HEK293 (cell line): ENCODE data around the genes PRKAB1, CIT and PLA2G1B.

- PRO-cap, result no peak
- RRBS, 2 experiments, result no CpG with 5 or more reads among the region's 13 CpGs
These were observed 24.2 kb upstream of the HSPB8 start for GRCh38 chr12:119154437-119155007.

DNA sequence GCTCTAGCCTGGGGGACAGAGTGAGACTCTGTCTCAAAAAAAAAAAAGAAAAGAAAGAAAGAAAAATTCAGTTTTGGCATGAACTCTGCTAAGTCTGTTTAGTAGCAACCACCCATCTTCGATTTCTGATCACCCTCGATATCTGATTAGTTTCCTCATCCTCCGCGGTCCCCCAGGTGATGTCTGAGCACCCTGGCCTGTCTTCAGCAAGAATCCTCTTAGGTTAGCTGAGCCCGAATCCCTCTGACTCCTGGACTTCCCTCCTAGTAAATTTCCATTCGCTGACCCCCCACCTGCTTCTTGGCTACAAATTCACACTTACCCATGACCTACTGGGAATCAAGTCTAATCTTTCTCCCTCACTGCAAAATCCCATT, 802 bp upstream of the HSPB8 start:
- PRO-cap, result no peak
- RRBS, 2 experiments, result no CpG with 5 or more reads among the region's 6 CpGs

- PRO-cap, result no peak
- RRBS, 2 experiments, result 13 to 81% methylated on average over 3 to 6 of the region's 47 CpGs
These were observed 1.3 kb downstream of the TMEM233 start for GRCh38 chr12:119594740-119595400.

- PRO-cap, result no peak
- RRBS, 2 experiments, result no CpG with 5 or more reads among the region's 5 CpGs
These were observed 7.9 kb upstream of the PRKAB1 start for GRCh38 chr12:119660047-119660473.

GRCh38 chr12:119667451-119668719, at the start of gene PRKAB1:
Gene PRKAB1 (plus strand): TSS chr12:119668133.
- PRO-cap, result bidirectional peak, plus-strand start at chr12:119667965, minus-strand start at chr12:119668107
- RRBS, 2 experiments, result 1 to 2% methylated on average over 20 of the region's 87 CpGs

DNA sequence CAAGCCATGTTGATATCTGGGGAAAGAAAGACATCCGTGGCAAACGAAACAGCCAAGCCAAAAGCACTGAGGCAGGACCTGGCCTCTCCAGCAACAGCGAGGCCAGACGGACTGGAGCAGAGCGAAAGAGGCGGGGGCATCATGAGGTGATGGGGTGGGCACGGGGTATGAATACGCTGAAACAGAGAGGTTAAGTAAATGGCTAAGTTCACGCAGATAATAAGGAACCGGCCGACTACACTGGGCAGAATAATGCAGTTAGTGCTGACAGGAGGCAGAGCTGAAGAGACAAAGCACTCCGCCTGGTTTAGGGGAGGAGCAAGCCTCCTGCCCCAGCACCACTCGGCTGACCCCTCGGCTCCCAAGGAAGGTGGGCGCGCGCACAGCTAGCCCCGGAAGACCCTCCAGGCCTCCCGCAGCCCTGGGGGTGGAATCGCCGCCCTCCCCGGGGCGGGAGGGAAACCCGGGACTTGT, 382 bp downstream of the CIT start:
- PRO-cap, result bidirectional peak, plus-strand start at position 245 of the sequence, minus-strand start at position 117 of the sequence
- RRBS, 2 experiments, result 2 to 3% methylated on average over 6 of the region's 24 CpGs

DNA sequence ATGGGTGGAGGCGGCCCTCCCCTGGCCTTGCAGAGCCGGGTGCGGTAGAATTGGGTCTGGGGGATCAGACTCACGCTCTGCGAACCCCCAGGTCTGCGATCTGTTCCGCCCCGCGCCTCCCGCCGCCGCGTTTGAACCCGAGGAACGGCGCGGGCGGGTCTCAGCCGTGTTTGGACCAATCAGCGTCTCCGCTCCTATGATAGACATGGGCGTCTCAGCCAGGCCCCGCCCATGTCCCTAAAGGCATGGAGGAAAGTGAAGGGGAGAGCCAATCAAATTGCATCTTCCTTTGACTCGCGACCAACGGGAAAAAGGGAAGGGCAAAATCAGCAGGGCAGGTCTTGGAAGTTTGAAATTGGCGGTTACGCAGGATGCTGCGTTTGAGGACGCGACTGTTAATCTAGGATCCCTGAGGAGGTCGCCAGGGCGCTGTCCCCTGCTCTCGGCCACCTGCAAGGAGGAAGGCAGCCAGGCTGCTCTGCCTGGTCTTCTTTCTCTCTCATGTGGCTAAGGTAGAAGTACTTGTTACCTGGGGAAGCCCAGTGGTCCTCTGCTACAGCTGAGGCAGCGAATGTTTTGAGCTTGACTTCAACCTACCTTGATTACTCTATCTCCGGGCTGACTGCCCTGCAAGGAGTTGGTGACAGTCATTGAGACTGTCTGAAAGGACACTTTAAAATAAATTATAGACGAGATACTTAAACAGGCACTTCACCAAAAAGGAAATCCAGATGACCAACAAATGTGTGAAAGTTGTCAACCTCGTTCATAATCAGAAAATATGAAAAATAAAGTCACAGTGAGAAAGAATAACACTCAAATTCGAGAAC, at the start of gene CIT:
Gene CIT, minus strand, starts transcription at position 146 of the 830 bp plus-strand sequence.
- PRO-cap, result bidirectional peak, plus-strand start at position 395 of the sequence, minus-strand start at position 133 of the sequence
- RRBS, 2 experiments, result 1 to 2% methylated on average over 2 of the region's 39 CpGs

DNA sequence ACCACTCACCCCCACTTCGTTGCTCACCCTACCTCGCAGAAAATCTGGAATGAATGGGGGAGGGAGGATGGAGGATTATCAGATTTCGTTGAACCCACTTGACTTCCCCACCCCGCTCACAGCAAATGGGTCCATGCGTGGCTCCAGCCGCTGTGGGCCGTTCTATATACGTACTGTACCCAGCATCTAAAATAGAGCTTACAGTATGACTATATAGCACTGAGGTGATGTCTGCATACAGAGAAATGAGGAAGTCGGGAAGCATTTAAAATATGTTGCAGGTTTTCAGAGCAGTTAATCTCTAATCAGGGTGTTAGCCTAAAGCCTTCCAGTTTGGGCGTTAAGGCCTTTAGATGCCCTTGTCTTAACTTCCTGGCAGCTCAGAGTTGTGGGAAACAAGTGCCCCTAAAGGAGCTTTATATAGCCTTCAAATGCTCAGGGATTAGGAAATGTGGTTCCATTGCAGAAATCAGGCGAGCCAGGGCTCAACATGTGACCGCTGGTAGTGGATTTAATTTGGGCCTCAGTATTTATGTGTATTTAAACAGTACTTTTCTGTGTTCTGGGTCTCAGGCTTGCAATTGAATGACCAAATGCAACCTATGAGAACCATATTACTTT, 1.4 kb downstream of the BICDL1 start:
- PRO-cap, result no peak
- RRBS, 2 experiments, result no CpG with 5 or more reads among the region's 12 CpGs

DNA sequence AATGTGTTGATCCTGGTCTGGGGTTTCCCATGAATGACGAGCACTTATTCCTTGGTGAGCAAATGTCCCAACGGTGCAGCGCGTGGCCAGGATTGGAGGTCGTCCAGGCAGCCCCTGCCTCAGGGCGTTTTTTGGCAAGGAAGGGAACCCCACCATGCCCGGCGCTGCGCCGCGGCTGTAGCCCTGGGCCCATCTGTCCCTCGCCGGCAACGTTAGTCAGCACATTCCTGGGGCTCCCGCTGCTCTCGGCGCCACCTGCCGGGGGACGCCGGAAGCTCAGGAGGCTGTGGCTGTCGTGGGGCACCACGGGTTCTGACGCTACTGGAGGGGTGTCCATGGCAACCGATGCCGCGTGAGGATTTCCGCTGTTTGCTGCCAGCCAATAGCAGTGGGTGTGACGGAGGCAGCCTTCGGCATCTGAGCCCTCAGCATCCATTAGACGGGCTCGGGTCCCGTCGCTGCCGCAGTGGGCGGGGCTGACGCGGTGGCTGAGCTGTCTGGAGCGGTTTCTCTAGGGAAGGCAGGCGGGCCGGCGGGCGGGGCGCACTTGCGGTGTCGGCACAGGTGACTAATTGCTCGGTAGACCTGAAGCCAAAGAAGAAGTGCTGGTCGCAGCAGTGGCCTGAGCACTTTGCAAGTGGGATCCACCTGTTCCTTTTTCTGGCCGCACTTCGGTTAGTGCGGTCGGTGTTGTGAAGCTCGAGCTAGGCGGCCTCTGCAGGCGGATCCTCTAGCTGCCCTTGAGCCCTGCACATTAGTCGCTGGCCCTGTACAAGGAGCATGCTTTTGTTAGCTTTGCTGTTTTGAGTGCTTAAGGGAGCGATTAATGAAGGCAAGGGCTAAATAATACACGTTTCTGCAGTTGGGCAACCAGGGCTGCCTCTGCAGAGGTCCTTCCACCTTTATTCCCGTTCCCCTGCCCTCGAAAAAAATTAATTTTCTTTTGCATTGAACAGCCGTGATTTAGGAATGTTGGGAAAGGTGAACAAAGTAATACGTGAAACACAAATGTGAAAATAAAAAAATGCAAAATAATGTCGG, 29.4 kb downstream of the RAB35 start:
- PRO-cap, result bidirectional peak, plus-strand start at position 514 of the sequence, minus-strand start at position 195 of the sequence
- RRBS, 2 experiments, result 2% methylated on average over 12 of the region's 62 CpGs

GRCh38 chr12:120195930-120196786, 1.6 kb upstream of the GCN1 start:
- PRO-cap, result no peak
- RRBS, 2 experiments, result no CpG with 5 or more reads among the region's 7 CpGs

DNA sequence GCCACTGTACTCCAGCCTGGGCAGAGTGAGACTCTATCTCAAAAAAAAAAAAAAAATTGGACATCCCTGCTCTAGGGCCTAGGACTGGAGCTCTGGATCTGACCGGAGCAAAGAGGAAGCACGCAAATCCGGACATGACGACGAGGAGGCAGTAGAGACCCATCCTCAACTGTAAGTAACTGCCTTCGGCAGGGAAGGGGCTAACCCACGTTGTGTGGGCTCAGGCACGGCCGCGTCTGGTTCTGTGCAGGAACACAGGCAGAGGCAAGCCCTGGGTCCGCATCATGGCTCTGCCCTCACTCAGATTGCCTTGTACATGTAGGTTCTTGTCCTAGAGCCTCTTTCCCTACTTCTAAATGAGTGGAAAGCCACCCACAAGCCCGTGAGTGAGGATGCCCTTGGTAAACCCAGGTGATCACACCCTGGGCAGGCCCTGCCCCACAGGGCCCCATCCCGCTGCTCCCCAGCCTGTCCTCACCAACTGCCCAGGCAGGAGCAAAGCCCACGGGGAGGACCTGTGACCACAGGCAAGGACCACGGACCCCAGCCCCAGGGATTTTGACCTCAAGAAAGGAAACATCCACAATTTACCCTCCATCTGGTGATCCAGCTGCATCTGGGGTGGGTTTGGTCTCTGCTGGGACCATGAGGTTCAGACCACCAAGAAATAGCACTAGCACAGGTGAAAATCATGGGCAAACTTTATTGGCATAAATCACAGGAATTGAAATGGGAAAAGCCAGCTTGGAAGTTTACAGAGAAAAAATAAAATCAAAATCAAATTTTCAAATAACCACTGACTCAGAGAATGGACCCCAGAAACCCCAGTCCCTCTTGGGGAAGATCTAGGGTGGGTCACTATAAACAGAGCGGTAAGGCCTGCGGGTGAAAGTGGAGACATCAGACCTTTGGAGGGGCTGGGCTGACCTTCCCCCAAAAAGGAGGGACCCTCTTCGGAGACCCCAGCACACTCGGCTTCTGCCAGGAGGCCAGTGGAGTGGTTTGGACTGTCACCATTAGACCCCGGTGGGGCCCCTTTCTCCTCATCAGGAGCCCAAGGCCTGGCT, 9.2 kb upstream of the RPLP0 start:
- PRO-cap, result no peak
- RRBS, 2 experiments, result no CpG with 5 or more reads among the region's 20 CpGs

DNA sequence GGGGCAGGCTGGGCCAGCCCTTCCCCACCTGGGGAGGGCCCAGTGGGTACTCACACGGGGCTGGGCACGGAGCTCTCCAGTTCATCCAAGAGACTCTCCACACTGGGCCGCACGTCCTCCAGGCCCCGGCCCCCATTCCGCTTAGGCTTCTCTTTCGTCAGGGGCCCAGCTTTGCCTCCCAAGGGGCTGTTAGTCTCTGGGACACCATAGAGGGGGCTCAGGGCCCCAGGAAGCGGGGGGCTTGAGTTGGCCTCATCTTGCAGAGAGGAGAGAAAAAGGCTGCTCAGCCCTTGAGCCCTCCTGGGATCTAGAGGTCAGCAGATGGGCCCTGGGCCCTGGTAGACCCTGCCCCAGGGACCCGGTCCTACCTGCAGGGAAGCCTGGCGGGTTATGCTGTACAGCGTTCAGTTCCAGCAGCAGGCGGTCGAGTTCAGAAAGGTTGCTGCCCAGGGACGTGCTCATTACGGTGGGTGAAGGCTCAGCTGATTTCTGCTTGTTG, 21.6 kb upstream of the RPLP0 start:
- PRO-cap, result no peak
- RRBS, 2 experiments, result no CpG with 5 or more reads among the region's 15 CpGs

- PRO-cap, result no peak
- RRBS, 2 experiments, result no CpG with 5 or more reads among the region's 39 CpGs
These were observed 23.3 kb upstream of the RPLP0 start for GRCh38 chr12:120223716-120225197.

- PRO-cap, result no peak
- RRBS, 2 experiments, result 80 to 96% methylated on average over 5 of the region's 16 CpGs
These were observed 25.1 kb upstream of the RPLP0 start for GRCh38 chr12:120225685-120226818.

GRCh38 chr12:120249527-120250656, 15.6 kb downstream of the PXN start:
- PRO-cap, result no peak
- RRBS, 2 experiments, result no CpG with 5 or more reads among the region's 10 CpGs

GRCh38 chr12:120290525-120291001, 11.6 kb upstream of the SIRT4 start:
- PRO-cap, result unidirectional peak, minus-strand start at chr12:120290724
- RRBS, 2 experiments, result no CpG with 5 or more reads among the region's 12 CpGs

- PRO-cap, result no peak
- RRBS, 2 experiments, result no CpG with 5 or more reads among the region's 9 CpGs
These were observed at the start of gene PLA2G1B for GRCh38 chr12:120327476-120328147. Gene PLA2G1B (minus strand): TSS chr12:120327779.

DNA sequence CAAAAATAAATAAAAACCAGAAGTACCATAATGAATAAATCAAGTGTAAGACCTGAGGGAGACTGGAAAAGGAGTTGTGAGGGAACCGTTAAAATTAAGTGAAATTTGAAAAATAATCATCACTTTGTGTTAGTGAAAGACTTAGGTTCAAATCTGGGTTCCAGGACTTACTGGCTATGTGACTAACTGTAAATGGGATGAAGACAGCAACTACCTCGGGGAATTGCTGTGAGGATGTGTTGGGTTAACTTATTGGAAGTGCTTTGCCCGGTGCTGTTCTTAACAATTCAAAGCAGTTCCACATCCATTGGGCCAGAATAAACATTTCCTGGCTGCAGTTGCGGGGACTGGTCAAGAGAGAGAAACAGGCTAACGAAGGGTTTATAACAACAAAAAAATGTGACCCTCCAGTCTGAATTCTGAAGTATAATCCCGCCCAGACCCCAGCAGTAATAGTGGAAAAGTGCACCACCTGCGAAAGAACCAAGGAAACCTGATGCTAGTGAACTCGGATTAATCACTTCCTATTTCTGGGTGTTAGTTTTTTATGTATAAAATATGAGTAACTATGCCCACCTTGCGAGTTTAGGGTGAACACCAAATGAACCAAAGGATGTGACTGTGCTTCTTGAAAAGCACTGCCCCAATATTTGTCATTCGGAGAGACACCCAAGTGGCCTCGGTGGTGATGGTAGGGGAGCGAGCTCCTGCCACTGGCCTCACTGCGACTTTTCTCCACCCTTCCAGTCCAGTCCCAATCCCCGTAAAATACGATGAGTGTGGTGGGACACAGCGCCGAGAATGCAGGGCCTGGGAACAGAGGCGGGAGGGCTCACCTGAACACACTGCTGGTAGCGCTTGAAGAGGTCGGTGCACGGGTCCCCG, 552 bp downstream of the TRIAP1 start:
- PRO-cap, result bidirectional peak, plus-strand start at position 746 of the sequence, minus-strand start at position 736 of the sequence; bidirectional peak, plus-strand start at position 764 of the sequence, minus-strand start at position 770 of the sequence
- RRBS, 2 experiments, result no CpG with 5 or more reads among the region's 22 CpGs

DNA sequence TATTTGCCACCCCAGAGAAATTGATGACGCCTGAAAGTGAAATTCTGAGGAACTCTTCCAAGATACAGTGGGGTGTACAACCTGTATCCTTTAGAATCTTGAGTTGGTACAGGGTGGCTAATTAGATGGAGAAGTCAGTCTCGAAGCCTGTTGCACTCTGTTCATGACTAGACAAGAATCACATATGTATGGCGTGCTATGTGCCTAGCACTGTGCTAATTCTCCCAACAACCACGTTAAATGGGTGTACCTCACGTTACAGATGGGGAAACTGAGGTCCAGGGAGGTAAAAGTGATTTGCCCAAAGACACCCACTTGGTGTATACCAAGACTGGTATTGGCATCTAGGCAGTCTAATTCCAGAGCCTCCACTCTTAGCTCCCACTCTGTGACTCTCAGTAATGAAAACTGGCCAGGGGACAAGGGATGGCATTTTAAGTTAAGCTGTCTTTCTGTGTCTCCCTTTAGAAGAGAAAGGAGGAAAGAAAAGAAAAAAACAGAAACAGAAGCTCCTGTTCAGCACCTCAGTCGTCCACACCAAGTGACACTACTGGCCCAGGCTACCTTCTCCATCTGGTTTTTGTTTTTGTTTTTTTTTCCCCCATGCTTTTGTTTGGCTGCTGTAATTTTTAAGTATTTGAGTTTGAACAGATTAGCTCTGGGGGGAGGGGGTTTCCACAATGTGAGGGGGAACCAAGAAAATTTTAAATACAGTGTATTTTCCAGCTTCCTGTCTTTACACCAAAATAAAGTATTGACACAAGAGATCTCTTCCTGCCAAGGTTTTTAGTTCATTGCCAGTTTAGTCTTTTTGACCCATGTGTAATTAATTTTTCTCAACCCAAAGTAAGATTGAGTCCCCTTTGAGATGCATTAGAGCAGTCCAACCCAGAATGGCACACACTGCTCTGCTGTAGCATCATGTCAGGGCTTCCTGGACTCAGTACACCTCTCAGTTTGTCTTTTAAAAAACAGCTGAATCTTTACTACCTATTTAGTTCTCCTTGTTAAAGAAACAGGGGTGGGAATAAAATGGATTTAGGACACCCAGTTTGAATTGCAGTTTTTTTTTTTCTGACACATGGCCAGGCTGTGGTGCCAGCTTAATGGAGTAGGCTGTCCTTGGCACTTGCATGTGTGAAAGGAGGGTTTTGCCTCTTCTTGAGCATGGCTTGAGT, 4.7 kb downstream of the POP5 start:
- PRO-cap, result no peak
- RRBS, 2 experiments, result no CpG with 5 or more reads among the region's 6 CpGs

DNA sequence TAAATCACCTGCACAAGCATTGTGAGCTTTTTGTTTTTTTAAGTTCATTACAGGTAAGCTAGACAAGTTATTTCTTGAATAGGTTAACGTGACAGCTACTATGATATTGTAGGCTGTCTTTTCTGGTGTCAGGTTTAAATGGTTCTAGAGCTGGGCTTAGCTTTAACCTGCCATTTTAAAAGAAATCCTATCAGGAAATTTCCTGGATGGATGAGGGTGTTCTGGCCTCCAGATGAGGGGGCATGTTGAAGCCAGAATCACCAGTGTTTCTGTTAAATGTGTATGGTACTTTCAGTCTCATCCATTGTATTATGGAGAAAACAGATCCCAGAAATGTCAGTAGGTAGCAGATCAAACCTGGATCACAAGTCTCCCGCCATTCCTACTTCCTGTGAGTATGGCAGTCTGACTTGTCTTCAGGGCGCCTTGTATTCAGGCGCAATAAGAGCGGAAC, 3.6 kb downstream of the POP5 start:
- PRO-cap, result no peak
- RRBS, 2 experiments, result no CpG with 5 or more reads among the region's 5 CpGs